Thoracic aorta endothelial cell (primary cell): ENCODE measurements around a stretch of chrX.

DNA sequence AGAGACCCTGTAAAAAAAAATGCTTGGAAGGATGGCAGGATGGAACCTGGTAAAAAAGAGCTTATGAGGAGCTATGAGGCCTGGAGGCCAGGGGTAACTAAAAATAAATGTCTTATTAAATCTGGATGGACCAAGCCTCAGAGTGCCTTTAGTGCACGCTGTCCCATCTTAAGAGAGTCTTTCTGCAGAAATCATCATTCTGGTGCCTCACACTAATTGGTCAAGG is 525.8 kb downstream of the BCOR start:
- CAGE, long polyA plus RNA: no peak

DNA sequence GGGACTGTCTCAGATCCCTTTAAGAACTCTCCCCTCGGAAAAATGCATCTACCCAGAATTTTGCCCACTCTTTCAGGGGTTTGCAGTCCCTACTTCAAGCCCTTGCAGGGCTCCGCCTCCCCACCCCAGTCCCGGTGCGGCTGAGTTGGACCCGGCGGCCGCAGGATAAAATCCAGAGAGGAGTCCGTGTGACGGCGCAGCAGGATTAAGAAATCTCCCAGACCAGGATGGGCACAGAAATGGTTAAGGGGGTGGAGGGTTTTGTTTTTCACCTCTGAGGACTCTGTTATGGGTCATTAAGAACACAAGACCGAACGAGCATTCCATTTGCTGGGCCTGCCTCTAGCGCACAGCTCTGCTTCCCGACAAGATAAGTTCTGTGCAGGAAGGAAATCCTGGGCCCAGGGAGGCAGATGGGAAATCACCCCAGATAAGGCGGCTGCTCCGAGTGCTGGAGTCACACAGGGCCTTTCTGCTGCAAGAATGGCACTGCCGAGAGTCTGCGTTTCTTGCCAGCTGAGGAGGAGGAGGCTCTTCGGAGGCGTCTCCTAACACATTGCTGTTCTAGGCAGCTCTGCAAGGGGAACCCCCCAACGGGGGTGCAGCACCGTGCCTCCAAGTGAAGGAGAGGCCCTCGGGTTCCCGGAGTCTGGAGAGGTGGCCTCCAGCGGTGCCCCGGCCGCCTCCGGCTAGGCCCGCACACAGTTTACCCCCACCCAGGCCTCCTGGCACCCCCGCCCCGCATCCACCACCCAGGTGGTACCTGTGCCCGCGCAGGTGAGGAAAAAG is 277.6 kb downstream of the BCOR start:
- CAGE, long polyA plus RNA: no peak

DNA sequence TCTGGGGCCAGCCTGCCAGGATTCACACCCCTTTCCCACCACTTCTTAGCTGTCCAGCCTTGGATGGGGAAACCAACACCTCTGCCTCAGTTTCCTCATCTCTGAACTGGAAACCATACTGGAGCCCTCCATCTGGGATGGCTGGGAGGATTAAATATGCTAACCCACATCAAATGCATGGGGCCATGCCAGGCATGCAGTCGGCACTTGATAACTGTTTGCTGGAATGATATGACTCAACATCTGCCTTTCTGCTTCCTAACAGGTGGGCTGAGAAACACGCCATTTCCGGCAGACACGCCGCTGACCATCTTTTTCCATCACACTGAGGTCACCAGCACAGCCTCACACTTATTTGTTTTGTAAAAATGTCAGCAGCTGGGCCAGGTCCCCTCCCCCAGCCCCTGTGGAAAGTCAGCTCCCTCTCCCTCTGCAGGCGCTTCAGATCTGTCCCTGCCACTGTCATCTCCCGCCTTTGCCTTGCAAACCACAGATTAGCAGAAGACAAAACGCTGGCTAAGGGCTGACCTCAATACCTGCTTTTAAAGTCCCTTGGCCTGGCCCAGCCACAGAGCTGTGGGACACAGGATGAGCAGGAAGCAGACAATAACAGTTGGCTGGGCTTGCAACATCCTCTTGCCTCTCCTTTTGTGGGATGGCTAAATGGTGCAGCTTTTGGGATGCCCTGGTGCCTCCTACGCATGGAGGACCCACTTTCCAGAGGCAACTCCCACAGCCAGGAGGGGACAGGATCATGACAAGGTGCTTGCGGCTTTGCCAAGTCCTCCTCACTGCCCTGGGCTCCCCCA is 237.4 kb downstream of the BCOR start:
- CAGE, long polyA plus RNA: no peak

GRCh38 chrX:39866129-39866927 is 231.4 kb downstream of the BCOR start:
- CAGE, long polyA plus RNA: no peak

DNA sequence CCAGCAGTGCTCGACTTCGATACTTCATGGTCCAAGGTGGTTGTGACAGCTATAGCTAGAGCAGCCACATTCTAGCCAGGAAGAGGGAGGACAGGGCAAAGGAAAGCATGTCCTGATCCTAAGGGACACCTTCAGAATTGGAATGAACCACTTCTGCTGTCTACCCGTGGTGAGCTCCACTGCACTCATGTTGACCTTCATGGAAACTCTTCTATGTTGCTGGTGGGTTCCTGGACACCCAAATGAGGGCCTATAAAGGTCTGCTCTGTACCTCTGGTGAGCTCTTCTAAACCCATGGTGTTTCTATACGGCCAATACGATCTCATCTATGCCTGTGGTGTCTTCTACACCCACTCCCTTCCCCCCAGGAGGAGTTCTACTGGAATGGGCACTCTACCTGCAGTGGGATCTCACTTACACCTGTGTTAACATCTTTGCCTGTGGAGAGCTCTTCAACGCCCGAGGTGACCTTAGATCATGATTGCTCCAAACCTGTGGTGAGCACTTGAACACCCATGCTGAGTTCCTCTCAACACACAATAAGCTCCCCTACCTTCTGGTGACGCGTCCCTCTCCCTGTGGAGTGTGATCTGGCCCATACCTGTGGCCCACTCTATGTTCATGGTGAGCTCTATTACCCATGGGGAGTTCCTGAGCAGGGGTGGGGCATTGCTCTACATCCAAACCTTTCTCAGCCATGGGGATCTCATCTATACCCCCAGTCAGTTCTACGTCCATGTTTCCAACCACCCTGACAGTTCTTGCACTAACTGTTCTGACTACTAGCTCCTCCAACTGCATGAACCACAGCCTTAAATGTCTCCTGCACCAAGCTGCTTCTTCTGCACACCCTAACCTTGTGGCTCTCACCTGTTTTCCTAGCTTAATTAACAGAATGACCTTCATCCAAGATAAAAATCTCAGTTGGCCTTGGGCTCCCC is 48.6 kb downstream of the BCOR start:
- CAGE, long polyA plus RNA: no peak

DNA sequence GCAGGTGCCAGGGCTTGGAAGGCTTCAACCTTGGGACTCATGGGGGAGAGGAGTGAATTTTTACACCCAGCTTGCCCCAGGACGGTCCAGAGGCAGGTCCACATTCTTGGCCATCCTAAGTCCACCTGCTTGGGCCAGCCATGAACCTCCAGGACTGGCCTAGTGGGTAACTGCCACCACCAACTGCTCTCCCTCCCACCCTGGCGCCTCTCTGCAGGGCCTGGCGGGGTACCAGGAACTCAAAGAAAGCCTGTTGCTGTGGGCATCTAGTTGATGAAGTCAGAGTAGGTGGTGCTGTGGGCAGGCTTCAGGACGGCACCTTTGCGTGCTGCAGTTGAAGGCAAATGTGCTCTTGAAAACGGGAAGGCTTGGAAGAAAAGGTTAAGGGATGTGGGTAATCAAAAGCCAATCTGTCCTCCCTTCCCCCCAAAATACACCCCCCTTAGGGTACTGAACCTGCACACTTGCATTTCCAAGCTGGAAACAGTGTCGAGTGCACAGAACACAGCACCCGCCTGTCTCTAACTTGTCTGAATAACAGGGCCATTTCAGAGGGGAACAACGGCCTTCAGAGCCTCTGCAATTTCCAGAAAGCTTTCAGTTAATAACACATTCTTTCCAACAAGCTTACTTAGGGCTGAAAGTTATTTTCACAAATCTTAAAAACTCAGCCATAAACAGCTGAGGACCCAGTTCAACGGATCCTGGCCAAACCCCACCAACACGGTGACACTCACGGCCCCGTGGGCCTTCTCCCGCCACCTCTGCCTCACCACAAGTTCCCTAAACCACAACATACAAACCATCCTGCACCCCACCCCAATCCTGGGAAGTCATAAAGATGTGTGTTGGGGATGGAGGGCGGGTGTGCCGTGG is 11.8 kb downstream of the BCOR start:
- CAGE, long polyA plus RNA: no peak

GRCh38 chrX:40094379-40095343 is 3.1 kb downstream of the BCOR start:
- CAGE, long polyA plus RNA: no peak

DNA sequence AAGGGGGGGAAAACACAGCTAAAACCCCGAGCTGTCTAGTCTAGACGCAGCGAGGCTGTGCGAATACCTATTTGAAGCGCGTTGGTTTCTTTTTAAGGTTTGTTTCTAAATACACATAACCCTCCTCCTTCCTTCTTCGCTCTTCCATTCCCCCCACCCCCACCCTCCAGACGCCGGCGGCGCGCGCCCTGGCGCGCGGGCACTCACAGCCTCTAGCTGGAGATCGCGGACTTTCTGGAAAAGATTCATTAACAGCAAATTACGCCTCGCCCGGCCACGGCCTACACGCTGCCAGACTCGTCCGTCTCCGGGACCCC is 2.2 kb downstream of the BCOR start:
- CAGE, long polyA plus RNA: no peak

DNA sequence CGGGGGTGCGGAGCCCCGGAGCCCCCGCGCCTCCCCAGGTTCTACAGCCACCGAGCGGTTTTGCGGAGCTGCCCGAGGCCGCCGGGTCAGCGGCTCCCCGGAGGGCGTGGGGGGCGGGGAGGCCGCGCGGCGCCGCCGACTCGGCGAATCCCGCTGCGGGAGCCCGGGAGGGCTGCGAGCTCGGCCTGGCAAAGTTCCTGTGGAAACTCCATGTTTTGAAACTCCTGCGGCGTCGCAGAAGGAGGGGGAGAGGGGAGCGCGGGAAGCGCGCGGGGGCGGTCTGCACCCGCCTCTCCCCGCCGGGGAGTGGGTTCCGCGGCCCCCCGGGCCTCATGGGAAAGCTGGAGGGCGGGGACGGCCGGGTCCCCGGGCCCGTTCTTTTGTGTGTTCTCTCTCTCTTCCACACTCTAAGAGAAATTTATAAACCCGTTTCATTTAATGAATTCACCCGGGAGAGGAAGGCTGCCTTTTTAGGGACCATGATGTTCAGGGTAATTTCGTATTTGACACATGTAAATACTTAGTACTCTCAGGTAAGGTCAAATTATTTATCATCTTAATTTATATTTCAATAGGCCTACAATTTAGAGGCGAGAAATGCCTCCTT is 12.0 kb upstream of the BCOR start:
- CAGE, long polyA plus RNA: no peak

- CAGE, long polyA plus RNA: no peak
Measured at GRCh38 chrX:40170692-40171622, 73.2 kb upstream of the BCOR start.

- CAGE, long polyA plus RNA: no peak
Measured at GRCh38 chrX:40175136-40175412, 77.3 kb upstream of the BCOR start.

- CAGE, long polyA plus RNA: no peak
Measured at GRCh38 chrX:40687115-40688131, 40.1 kb upstream of the CXorf38 start.

DNA sequence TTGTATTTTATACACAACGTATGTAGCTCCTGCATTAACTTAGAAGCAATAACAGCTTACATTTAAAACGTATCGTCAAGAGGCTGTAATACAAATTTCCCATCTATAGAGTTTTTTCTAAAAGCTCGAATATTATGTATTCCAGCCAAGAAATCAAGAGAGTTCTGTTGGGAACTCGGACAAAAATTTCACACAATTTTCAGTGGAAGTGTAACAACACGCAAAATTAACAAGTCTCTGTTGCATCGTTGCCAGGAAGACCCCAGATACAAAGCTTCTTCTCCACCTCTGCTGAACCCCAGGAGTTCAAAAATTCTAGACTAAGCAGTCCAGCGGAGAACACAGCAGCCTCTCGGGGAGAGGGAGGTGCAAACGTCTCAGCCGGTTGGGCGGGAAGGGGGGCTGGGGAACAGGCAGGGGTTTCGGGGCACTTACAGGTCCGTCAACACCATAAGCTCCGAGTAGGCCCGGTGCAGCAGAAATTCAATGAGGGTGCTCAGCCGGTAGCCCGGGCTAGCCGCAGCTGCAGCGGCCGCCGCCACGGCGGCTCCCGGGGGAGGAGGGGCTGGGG is 494 bp downstream of the MED14 start:
- CAGE, long polyA plus RNA: no peak

- CAGE, long polyA plus RNA: no peak
Measured at GRCh38 chrX:41009886-41010963, 75.0 kb upstream of the USP9X start.

- CAGE, long polyA plus RNA: no peak
Measured at GRCh38 chrX:41101382-41101604, 16.0 kb downstream of the USP9X start.

DNA sequence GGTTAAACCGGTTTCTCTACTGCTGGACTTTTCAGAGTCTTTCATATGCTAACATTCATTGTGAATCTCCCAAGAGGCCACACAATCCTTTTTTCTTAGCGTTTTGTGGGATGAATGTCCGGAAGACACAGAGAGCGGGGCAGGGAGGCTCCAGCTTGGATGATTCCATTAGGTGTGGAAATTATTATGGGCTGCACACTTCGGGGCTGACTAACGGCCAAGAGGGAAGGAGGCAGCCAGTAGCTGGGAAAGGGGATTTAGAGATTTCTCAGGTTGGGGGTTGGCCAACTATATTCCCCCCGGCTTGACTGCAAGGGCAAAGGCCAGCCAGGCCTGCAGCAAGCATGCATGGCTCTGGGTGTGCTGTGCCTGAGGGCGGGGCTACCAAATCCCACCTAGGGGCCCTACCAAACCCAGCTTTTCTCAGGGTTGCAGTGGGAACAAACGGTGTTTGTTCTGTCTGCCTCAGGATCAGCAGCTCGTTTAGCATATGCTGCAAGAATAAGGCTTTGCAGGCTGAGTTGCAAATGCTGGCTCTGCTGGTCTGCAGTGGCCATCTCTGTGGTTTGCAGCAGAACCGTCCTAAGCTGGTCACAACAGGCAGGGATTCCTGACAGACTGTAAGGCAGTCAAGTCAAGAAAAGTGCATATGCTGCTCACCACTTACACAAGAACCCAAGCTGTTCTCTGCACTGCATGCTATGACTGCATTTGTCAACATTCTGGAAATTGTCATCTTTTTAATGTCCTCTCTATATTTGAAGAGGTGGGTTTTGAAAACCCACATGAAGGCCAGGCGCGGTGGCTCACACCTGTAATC is 28.7 kb downstream of the NYX start:
- CAGE, long polyA plus RNA: no peak

- CAGE, long polyA plus RNA: no peak
Measured at GRCh38 chrX:41560923-41561449, 113.8 kb downstream of the NYX start.

DNA sequence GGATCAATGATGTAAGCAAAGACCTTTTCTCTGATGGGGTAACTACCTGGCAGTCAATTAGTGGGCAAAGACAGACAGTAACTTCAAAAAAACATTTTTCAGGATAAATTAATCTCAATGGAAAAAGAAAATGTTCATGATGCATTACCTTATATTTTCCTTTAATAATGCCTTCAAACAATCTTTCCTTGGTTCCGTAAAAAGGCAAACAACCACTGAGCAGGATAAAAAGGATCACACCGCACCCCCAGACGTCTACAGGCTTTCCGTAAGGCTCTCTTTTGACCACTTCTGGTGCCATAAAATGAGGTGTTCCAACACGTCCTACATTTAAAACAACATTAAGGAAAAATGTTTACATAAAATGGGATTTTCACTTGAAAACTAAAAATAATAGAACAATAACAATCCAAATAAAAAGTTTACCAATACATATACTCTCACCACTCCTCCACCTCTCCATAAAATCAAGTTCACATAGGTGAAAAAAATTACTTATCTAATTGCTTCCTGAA is 23.6 kb upstream of the GPR34 start:
- CAGE, long polyA plus RNA: no peak

- CAGE, long polyA plus RNA: no peak
Measured at GRCh38 chrX:43703009-43703569, 47.0 kb downstream of the MAOA start.

DNA sequence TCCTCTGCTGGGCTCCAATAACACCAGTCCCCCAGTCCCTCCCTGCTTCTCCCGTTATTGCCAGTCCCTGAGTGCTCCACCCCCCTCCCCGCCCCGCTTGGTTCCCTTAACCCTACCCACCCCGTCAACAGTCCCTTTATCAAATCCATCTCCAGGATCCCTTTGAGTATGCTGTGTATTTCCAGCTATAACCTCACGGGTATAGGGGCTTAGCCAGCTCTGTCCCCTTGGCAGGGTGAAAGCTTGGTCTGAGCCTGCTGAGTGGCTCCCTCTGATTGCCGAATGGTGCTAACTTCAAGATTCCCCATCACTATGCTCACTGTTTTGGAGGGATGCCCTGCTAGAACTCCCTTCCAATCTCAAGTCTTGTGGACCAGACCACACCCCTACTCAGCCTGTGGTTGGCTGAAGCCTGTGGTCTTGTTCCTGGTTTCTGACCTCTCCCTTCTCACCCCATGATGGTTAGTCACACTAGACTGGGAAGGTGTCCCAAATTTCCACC is 184.5 kb upstream of the NDP start:
- CAGE, long polyA plus RNA: no peak